Skeletal muscle cell (primary cell): ENCODE results near the genes MPC1L and MED14.

GRCh38 chrX:39470897-39471222 lies 626.9 kb downstream of the BCOR start:
- RRBS: no CpG with 5 or more reads among the region's 4 CpGs

GRCh38 chrX:39572043-39572268 lies 525.8 kb downstream of the BCOR start:
- RRBS: no CpG with 5 or more reads among the region's 1 CpG

DNA sequence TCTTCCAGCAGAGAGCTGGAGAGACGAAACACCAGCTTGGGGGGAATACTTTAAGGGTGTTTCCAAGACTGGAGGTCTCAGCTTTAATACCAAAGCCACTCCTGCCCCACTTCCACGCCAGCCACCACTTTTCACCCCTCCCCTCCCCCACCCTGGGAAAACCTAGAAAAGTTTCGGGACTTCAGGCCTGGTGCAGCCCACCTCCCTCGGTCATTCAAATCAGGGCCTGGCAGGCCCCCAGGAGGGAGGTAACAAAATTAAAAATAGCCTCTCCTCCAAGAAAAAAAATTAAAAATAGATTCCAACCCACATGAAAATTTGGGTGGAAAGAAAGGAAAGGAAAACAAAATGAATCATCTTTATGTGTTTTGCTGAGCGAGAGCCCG lies 452.7 kb downstream of the BCOR start:
- RRBS: no CpG with 5 or more reads among the region's 6 CpGs

- RRBS: no CpG with 5 or more reads among the region's 25 CpGs
Observed at GRCh38 chrX:39905380-39906080, 192.2 kb downstream of the BCOR start.

DNA sequence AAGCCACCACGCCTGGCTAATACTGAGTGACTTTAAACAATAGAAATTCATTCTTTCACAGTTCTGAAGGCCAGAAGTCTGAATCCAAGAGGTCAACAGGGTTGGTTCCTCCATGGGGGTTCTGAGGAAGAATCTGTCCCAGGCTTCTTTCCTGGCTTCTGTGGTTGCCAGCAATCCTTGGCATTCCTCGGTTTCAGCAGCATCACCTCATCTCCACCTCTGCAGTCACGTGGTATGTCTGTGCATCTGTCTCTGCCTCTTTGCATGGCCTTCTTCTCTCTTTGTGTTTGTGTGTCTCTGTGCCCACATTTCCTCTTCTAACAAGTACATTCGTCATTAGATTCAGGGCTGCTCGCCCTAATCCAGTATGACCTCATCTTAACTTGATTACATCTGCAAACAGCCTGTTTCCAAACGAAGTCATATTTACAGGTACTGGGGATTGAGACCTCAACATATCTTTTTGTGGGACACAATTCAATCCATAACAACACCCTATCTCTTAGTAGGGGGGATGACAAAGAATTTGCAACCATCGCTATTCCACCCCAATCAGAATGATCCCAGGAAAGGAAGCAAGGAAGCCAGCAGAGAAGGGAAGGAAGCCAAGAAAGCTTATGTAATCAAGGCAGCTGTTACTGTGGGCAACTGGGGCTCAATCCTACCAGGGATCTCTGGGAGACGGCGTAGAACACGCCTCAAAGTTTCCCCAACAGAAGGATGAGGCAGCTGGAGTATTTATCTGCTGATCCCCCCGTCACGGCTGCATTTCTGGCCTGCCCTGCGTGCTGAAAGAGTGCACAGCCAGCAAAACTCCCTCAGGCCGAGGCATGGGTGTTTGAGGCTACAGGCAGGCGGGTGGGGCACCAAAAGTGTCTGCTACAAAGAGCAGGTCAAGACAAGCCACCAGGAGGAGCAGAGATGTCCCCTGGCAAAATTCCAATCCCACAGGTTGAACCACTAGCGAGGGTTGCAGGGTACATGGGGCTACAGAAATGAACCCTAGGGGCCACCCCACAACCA lies 113.8 kb downstream of the BCOR start:
- RRBS: no CpG with 5 or more reads among the region's 16 CpGs

DNA sequence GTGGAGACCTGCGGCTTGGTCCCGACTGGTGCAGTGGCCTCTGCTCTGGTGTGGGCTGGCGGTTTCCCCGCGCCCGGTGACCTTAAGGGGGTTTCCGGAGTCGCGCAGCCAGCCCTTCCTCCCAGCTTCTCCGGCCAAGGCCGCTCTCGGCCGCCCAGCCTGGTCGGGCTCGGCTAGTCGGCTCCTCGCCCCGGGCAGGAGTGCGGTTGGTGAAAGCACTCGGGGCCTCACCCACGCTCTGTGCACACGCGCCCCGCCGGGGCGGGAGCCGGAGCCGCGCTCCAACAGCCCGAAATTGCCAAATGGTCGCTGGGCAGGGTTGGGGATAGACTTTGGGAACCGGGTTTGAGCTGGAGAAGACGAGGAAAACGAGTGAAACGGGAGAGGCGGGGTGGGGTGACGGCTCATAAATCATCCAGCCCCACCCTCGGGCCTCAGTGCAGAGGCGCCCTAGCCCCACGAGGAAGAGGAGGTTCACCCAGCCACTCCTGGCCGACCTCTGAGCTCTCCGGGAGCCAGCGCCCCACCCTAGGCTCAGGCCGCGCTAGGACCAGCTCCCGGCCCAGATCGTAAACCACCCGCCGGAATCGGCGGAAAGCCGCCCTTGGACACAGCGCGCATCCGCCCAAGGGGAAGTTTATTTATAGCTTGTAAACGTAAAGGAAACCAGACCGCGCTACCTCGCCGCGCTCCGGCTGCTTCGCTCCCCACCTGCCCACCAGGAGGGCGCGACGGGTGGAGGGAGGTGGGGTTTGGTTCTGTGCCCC lies 84.6 kb downstream of the BCOR start:
- RRBS: 8% methylated on average over 29 of the region's 66 CpGs

DNA sequence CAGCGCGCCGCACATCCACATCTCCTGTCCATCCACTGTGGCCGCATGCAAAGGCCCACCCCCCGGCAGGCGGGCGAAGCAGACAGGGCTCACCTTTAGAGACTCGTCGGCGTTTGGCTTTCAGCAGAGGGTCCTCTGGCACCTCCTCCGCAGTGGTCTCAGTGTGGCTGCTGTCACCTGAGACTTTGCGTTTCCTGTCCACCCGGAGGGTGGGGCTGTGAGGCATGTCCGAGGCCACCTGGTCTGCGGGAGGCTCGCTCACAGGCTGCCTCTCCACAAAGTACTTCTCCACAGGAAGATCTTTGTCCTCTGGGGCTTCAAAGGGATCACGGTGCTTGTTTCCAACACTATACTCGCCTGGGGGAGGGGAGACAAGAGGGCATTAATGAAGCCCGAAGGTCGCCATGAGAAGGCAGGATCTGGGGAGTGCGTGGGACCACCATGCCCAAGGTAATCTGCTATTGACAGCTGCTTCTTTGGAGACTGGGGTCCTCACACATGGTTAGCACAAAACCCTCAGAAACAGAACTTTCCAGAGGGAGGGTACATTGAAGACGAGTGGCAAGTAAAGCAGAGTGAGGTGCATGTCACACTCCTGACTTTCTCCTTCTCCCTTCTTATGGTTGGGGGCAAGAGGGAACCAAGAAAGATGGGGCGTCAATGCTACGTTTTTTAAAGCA lies 33.4 kb downstream of the BCOR start:
- RRBS: no CpG with 5 or more reads among the region's 24 CpGs

GRCh38 chrX:40082473-40083230 lies 15.1 kb downstream of the BCOR start:
- RRBS: no CpG with 5 or more reads among the region's 16 CpGs

GRCh38 chrX:40090911-40091685 lies 6.7 kb downstream of the BCOR start:
- RRBS: 50% methylated on average over 1 of the region's 23 CpGs

DNA sequence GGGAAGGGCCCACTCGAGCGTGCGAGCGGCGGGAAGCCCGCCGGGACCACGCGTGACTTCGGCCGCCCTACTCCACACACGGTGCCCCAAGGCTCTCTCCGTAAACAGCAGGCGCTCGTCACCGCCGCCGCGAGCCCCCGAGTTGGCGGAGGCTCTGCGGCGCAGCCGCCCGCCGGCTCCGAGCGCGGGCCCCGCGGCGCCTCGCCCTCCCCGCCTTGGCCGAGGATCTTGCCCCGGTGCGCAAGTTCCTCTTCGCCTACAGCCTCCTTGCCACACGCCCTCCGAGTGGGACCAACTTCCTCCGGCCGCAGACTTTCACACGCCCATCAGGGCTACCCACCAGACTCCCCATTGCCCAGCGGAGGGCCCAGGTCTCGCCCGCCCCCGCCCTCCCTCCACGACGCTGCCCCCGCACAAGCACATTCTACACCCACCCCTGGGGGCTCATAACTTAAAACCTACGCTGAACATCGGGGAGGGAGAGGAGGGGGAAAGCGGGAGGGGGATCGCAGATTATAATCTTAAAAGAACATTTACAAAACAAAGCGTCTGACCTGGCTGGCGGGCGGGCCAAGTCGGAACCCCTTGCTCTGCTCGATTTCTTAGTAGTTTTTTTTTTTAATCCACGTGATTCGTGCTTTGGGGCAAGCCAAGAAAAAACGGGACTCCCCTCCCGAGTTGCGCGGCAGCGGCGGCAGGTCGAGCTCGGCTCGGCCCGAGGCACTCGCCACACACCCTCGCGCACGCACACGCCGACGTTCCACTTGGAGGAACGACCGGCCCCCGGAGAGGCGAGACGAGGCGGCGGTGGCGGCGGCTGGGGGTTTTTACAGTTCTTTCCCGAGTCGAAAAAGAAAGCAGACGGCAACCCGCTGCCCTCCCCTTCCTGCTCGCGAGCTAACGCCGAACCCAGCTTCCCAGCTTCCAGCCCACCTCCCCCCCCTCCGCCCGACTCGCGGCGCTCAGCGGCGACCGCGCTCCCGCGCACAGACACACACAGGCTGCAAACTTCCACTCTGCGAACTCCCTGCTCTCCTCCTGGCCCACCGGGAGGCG lies 1.5 kb downstream of the BCOR start:
- RRBS: under 1% methylated on average over 23 of the region's 109 CpGs

DNA sequence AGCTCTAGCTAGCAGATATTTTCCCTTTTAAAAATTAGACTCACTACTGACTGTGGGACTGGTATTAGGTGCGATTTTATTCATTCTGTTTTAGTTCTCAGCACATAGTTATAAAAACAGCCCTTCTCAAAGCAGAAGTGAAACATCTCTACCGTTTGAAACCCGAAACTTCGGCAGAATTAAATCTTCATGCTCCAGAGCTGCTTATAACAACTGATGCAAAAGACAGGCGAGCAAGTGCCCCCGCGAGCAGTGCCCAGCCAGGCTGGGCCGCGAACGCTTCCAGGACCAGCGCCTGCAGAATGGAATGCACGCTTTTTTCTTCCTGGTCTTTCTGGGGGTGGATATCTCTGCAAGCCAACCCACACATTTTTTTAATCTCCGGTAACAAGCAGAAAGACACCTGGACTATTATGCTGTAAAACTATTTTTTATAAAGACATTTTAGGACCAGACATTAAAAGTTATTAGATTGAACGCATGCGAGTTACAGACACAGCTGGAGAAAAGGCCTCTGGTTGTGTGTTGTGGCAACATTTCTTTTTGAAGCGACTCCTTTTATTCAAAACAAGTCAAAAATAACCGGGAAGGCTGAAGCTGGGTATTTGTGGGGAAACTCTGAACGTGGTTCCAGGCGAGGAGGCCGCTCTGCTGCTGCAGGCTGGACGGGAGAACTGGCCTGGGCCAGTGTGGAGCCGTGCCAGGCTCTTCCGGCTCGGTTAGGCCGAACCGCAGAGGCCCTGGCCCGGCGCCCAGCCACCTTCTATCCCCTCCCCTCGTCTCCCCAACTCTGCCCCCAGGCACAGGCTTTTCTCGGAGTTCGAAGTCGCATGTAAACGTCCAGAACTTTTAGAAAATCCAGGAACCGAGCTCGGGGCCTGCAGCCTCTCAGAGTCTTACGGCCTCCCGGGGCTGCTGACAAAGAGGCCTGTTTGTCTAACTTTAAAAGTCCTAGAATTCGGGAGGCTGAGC lies 2.2 kb upstream of the BCOR start:
- RRBS: 14% methylated on average over 5 of the region's 38 CpGs

- RRBS: 58% methylated on average over 4 of the region's 25 CpGs
Observed at GRCh38 chrX:40100751-40101607, 3.2 kb upstream of the BCOR start.

- RRBS: no CpG with 5 or more reads among the region's 51 CpGs
Observed at GRCh38 chrX:40105175-40105604, 7.4 kb upstream of the BCOR start.

DNA sequence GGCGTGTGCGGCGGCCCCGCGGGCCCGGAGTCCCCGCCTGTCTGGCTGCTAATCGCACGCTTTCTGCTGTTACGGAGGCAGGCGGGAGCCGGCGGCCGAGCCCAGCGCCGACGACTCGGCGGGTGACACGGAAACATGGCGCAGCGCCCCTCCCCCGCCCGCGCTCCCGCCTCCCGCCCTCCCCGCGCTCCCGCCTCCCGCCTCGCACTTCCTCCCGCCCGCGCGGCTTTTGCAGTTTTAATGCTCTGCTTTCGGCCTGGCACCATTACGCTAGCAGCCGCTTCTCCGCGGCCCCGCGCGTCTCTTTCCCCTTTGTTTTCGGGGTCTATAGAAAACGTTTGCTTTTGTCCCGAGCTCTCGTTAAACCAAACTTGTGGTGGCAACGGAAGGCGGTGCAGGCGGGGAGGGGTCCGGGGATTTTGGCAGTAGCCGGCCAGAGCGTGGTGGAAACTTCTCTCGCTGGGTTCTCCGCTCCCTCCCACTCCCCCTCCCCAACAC lies 8.7 kb upstream of the BCOR start:
- RRBS: under 1% methylated on average over 15 of the region's 56 CpGs

DNA sequence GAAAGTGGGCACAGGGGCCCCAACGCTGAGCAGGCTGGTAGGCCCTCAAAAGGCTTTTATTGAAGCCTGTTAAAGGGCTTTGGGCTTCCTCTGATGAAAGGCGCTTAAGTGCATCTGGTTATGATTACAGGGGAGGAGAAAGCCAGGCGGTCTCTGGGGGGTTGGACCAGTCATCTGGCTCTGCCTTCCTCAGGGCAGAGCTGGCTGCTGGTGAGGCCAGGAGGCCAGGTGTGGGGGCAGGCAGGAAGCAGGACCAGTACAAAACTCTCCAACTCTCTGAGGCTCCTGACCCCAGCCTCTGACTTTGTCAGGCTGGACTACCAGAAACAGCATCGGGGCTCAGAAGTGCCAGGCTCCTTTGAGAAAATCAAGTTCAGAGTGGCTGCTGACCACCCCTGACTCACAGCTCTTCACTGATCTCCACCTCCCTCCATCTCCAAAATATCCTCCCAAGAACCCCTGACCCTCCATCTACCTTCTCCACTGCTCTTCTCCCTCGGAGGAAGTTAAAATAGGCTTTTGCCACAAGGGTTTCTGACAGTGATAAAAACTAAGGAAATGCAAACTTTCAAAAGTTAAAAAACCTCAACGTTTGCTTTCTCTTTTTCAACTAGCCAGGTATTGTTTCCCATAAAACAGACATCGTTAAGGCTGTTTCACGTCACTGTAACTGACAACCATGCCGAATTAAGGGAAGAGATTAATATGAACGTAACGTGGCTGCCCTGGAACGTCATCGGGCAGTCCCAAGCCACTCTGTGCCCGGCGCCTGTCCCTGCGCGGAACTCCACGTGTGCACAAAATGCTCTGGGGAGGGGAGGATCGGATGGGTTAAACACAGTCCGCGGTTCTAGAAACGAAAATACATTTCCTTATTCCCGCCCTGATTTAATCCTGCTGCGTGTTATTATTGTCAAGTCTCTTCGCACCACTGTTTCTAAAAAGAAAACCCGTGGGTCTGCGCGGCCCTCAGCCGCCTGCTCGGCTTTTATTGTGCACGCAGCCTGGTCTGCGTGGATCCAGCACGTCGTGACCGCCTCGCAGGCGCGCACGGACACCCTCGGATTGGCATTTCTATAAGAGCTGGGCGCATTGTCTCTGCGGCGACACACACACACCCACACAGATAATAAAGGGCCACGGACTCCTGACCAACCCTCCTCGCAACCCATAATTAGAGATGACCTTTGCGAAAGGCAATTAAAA lies 69.3 kb upstream of the BCOR start:
- RRBS: no CpG with 5 or more reads among the region's 46 CpGs

GRCh38 chrX:40173360-40173977 lies 75.7 kb upstream of the BCOR start:
- RRBS: no CpG with 5 or more reads among the region's 11 CpGs

GRCh38 chrX:40175136-40175412 lies 77.3 kb upstream of the BCOR start:
- RRBS: 2% methylated on average over 24 of the region's 33 CpGs

DNA sequence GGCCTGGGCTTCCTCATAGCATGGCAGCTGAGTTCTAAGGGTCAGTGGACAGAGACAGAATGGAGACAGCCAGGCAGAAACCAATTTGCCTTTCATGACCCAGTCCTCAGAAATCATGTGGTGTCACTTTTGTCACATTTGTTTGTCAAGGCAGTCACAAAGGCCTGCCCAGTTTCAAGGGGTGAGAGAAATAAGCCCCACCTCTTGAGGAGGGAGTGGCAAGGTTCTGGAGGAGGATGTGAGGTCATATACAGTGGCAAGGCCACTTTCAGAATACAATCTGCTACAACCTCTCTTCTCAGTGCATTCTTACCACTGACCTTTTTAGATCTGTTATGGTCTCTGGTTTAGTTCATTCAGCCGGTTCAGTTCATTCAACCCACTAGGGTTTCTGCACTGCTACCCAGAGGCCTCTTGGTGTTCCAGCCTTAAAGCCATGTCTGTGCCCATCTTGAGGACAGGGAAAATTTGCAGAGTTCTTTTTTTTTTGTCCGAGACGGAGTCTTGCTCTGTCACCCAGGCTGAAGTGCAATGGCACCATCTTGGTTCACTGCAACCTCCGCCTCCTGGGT lies 103.8 kb upstream of the BCOR start:
- RRBS: no CpG with 5 or more reads among the region's 4 CpGs

DNA sequence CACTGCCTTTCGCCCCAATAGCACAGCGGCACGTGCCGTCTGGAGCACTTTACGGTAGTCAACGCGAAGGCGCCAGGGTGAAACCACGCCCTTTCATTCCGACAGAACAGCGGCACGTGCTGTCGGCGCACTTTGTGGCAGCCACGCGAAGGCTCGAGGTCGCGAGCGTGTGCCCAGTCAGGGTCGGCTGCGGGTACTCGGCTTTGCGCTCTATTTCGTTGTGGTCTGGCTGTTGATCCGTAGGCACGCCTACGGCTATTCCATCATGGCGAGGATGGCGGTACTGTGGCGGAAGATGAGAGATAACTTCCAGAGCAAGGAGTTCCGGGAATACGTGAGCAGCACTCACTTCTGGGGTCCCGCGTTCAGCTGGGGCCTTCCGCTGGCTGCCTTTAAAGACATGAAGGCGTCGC lies at the start of gene MPC1L:
Gene MPC1L (plus strand): TSS at position 128 of the 413 bp plus-strand sequence.
- RRBS: 94% methylated on average over 3 of the region's 38 CpGs

- RRBS: under 1% methylated on average over 28 of the region's 99 CpGs
Observed at GRCh38 chrX:40735334-40736341, at the start of gene MED14. Gene MED14, minus strand, starts transcription at chrX:40735542.